NALM6 (cell line): ENCODE data around the genes ATP6V0A4, LUC7L2 and KLRG2.

- PRO-cap, result no peak
Observed at GRCh38 chr7:138797714-138798507, at the start of gene ATP6V0A4. Gene ATP6V0A4 (minus strand): TSS chr7:138798196.

- PRO-cap, result unidirectional peak, plus-strand start at chr7:139035227; bidirectional peak, plus-strand start at chr7:139035672, minus-strand start at chr7:139035342
Observed at GRCh38 chr7:139035107-139035571, 703 bp downstream of the ZC3HAV1L start.

DNA sequence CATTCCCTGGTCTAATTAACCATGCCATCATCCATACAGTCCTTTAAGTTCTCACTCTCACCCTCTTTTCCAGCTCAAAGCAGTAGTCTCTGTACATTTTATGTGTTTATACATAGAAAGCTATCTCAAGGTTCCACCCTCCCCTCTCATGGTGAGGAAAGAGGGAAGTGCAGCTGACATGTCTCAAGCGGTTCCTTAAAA lies 36.8 kb downstream of the ZC3HAV1 start:
- PRO-cap, result no peak

- PRO-cap, result no peak
Observed at GRCh38 chr7:139076229-139076463, 33.4 kb downstream of the ZC3HAV1 start.

- PRO-cap, result bidirectional peak, plus-strand start at chr7:139359954, minus-strand start at chr7:139359674; unidirectional peak, minus-strand start at chr7:139360144; bidirectional peak, plus-strand start at chr7:139360581, minus-strand start at chr7:139360420
Observed at GRCh38 chr7:139359565-139360672, at the start of gene LUC7L2. Gene LUC7L2 (plus strand): TSS chr7:139359894.

GRCh38 chr7:139365216-139366150 lies 5.8 kb downstream of the LUC7L2 start:
- PRO-cap, result no peak

DNA sequence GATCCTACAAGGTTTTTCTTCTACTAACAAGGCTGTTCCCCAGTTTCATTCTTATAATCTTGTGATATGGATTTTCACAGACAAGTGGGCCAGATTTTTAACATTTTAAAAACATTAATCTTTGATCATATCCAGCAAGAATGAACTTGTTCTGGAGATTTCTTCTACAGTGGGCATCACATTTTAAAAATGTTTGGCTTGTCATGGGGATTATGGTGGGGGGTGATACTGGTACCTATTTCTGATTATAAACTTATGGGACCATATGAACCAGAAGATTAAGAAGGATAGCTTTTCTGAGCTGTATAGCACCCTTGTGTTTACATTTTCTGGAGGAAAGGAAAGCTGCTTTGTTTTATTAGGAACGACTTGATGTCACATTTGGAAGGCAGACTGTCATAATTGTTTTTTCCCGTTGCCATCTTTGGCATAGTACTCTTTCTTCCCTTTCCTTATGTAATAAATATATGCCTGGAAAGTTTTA lies 9.9 kb downstream of the LUC7L2 start:
- PRO-cap, result no peak

GRCh38 chr7:139405386-139406027 lies 45.8 kb downstream of the LUC7L2 start:
- PRO-cap, result no peak

DNA sequence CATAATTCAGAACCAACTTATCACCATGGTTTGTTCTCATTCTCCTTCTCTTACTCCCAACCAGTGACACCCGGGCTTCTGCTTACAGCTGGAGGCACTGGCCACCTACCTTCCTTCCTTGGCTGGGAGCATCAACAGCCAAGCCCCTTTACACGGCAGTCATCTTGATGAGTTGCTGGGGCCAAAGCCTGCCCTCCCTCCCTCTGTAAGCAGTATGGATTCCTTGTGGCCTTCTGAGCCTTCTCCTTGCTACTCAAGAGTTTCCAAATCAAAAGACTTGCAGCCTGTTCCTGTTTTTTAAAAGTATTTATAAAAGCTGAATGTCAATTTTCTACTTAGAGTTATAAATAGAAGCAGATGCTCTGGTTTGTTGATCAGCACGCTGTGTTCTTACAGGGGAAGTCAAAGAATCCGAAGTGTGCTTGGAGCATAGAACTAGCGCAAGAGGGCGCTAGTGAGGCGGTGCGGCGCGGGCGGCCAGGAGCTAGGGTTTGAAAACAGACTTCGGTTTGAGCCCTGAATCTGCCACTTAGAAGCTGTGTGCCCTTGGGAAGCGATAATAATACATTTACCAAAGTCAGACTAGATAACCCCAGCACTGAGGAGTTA lies 49.1 kb downstream of the KLRG2 start:
- PRO-cap, result no peak

GRCh38 chr7:139483469-139484111 lies at the start of gene KLRG2:
Gene KLRG2 (minus strand): TSS chr7:139483673.
- PRO-cap, result no peak

DNA sequence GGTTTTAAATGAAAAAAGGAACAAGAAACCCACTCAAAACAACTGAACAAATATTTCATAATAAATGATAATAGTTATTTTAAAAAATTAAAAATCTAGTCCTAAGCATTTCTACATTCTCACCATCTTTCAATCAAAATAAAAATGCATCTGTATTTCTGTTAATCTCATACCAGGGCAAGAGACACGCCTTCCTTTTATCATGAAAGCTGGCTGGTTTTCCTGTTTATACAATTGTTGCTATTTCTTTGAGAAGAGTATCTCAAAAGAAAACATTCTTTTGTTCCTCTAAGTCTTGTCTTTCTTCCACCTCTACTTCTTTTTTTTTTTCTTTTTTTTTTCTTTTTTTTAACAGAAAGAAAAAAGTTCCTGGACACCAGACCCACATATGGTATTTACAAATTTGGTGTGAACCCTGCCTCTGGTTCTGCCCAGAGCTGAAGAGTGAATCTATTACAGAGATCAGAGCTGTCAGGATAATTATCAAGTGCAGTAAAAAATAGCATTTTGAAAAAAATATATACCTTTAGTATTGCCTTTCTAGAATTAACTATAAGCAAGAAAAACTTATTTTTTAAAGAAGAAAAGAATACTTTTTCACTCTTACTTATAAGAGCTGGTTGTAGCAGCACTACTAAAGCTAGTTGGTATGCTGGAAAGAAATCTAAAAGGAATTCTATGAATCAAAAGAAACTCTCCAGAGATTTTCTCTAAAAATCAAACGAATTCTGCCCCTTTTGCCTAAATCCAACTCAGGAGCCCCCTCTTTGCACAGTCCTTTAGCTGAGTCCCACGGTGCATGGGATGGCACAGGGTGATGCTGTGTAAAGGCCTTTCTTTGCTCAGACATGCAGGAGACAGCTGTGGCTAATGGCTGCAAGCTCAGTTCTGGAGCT lies 42.1 kb downstream of the CLEC2L start:
- PRO-cap, result no peak

- PRO-cap, result no peak
Observed at GRCh38 chr7:139616116-139617069, 92.9 kb downstream of the CLEC2L start.

- PRO-cap, result no peak
Observed at GRCh38 chr7:139648241-139649596, 125.2 kb downstream of the CLEC2L start.

- PRO-cap, result no peak
Observed at GRCh38 chr7:139680624-139681356, 97.0 kb downstream of the HIPK2 start.

GRCh38 chr7:139749285-139750274 lies 28.2 kb downstream of the HIPK2 start:
- PRO-cap, result no peak

DNA sequence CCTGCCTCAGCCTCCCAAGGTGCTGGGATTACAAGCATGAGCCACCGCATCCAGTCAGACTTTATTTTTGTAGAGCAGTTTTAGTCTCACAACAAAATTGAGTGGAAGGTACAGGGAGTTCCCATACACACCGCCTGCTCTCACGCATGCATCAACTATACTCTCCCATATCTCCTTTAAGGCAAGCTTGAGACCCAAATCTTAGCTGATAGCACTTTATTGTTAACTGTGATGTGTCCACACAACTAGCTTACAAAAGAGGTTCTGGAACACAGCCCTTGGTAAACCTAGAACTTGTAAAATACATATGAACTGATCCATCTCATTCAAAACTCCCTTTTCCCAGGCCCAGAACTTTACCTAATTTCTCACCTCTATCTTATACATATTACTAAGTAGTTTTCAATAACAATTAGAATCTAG lies 21.1 kb downstream of the HIPK2 start:
- PRO-cap, result no peak

- PRO-cap, result no peak
Observed at GRCh38 chr7:139875656-139876288, 46.7 kb downstream of the TBXAS1 start.

GRCh38 chr7:139885973-139886451 lies 56.9 kb downstream of the TBXAS1 start:
- PRO-cap, result no peak

- PRO-cap, result no peak
Observed at GRCh38 chr7:139995173-139995687, 67.5 kb downstream of the PARP12 start.

GRCh38 chr7:140090672-140091363 lies 28.1 kb upstream of the PARP12 start:
- PRO-cap, result no peak